Heart right ventricle (tissue), 2 donors: Measurements from ENCODE around the genes DOCK3, IQCF5 and ABHD14A.

- PRO-cap, 2 experiments: peak in 2 of 2 experiments; most common plus-strand start chr3:50255129 (in 2); most common minus-strand start chr3:50255017 (in 1)
Measured at GRCh38 chr3:50254561-50255411, 14.2 kb upstream of the SEMA3B start.

DNA sequence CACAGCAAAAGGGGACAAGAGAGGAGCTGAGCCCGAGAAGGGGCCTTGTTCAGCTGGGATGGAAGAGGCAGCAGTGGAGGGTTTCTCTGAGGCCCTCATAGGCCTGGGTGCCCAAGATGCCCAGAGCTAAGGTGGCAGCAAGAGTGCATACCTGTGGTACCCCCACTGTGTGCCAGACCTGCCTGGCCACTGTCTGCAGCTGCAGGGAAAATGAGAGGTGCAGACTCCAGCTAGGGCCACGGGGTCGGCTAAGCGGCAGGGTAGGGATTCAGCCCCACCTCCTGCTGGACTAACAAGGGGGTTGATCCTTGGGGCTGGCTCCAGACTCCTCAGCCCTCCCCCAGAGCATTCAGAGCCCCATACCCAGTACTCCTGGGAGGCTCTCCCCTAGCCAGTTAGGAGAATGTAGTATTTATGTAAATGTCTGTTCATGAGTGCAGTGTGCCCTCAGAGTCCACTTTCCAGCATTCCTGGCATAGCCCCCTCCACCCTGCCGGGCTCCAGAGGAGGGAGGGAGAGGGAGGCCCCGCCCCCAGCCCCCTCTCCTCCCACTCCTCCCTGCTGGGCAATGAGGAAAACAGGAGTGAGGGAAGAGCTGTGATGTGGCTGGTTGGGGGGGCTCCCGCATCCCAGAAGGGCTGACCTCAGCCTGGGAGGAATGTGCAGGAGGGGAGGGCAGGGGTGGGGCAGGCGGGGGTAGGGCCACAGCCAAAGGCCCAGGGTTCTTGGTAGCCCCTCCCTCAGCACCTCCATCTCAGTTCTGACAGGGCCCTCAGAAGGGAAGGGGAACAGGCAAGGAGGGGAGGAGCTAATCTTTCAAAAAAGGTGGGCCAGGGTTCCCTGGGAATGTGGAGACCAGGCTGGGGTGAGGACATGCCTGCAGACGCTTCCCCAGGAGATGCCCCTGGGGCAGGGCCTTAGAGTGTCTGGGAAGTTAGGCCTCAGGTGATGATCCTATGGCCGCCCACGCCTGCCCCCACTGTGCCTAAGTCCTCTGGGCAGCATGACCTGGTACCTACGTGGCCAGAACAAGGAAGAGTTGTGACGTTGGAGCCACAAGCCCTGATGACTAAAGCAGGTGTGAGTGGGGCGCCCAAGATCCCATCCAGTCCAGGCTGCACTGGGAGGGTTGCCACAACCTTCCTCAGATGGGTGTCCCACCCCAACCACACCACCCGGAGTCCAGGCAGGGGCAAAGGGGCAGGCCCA, 4.3 kb upstream of the SEMA3B start:
- PRO-cap, 2 experiments: peak in 2 of 2 experiments; most common plus-strand start position 757 of the sequence (in 1); most common minus-strand start position 469 of the sequence (in 2)

DNA sequence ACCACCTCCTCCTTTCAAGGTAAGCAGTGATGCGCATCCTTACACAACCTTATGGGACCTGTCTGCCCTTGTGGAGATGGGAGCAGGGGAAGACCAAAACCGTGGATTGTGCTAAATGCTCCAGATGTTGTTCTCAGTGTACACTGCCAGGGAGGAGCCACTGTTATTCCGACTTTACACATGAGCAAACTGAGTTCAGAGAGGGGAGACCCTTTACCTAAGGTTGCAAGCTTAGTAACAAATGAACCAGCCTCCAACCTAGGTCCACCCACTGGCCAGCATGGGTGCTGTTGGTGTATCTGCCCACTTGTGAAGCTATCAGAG, 640 bp upstream of the LSMEM2 start:
- PRO-cap, 2 experiments: no peak in any of the 2 experiments

DNA sequence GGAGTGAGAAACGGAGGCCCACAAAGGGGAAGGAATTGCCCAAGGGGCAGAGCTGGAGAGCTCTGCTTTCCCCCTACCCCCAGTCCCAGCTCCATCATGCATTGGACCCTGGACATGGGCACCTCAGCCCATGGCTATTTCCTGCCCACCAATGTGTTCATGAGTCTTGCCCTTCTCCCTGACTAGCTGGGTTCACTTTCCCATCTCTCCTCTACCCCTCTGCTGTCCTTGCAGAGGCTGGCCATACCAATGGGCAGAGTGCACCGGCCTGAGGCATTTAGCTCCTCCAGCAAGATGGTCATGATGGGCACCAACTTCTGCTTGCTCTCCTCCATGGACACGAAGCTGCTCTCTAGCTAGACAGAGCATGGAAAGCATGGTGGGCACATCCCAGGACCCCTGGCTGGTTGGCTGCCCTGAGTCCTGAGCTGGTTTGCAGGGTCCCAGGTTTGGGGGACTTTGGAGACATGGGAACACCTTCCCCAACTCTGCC, 1.4 kb downstream of the NPRL2 start:
- PRO-cap, 2 experiments: no peak in any of the 2 experiments

DNA sequence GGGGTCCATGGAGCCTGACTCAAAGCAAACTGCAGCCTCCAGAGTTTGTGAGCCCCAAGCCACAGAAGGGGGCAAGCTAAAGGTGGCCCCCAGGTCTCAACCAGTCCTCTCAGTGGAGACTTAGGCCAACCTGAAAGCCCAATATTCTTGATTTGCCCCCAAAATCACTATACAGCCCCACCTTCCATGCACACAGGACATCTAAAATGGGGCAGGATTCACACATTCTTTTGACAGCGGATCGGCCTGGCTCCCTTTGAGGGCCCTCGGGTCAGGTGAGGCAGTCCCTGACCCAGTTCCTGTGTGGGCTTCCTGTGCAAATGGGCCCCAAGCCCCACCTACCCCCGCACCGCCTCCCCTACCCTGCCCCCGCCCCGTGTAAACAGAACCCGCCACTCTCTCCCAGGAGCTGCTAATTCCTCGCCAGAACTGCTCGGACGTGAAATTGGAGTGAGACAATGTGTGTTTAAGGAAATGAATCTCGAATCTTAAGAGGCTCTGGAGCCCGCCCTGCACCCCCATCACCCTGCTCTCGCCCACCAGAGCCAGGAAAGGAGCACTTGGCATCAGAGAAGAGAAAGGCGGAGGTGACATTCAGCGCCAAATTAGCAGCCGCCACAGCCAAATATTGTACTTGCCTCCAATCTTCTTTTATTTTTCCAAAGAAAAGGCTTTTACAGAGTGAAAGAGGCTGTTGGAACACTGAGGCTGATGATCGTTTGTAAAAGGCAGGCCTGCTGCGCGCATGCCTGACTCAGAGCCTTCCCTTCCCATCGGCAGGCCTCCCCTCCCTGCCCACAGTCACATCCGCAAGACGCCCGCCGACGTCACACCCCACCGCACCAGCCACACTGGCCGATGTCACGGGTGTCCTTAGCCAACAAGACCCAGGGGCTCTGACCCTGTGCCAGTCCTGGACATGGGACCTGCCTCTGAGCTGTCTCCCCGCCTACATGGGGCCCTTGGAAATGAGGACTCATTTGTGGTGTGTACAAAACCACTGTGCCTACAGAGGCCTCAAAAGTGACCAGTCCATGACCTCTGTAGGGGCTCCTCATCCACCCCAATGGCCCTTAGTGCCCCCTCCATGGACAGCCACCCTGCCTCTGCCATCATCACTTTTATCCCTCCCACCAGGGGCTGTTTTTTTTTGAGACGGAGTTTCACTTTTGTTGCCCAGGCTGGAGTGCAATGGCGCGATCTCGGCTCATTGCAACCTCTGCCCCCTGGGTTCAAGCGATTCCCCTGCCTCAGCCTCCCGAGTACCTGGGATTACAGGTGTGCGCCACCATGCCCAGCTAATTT, 53.0 kb downstream of the CACNA2D2 start:
- PRO-cap, 2 experiments: peak in 1 of 2 experiments; most common plus-strand start position 849 of the sequence (in 1); most common minus-strand start position 778 of the sequence (in 1)

DNA sequence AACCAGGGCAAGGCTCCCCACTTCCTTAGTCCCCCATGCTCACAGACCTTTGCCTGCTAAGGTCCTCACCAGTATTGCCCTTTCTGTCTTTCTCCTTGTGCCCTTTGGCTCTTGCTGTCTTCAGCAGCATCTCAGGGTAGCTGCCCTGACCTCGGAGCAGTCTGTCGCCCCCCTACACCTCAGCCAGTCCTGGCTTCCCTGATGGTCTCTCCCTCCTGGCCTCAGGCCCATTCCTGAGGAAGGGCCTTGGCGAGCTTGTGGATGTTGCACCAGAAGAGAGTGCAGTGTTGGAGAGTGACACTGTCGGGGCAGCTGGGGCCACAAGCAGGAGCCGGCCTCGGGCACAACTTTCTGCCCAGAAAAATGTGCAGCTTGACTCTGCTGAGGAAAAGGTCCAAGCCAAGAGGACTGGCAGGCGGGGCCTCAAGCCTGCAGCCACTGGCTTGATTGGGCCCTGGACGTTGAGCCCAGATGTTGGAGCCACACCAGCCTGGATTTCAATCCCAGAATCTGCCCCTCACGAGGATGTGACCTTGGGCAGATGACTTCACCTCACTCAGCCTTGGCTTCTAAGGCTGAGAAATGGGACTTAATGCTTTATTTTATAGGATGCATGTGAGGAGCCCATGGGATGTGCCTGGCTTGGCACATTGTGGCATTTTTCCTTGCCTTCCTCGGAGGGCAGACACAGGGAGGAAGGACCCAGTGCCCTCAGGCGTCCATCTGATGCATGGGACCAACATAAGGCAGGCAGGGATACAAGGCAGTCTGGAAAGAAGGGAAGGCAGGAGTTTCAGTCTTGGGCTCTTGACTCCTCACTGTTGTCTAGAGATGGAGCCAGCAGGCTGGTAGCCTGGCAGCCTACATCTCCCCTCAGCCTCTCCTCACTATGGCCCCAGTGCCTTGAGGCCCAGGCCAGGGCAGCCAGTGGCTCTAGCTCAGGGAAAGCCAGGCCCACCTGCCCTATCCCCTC, 12.9 kb downstream of the HEMK1 start:
- PRO-cap, 2 experiments: peak in 1 of 2 experiments; most common plus-strand start position 272 of the sequence (in 1)

GRCh38 chr3:50604933-50605885, 6.4 kb downstream of the CISH start:
- PRO-cap, 2 experiments: no peak in any of the 2 experiments

GRCh38 chr3:50674515-50675827, at the start of gene DOCK3:
TSS of gene DOCK3 (plus strand) at chr3:50674927.
- PRO-cap, 2 experiments: peak in 2 of 2 experiments; most common plus-strand start chr3:50674910 (in 1); most common minus-strand start chr3:50674904 (in 1)

- PRO-cap, 2 experiments: no peak in any of the 2 experiments
Measured at GRCh38 chr3:51385683-51386190, 646 bp downstream of the MANF start.

GRCh38 chr3:51412930-51413223, 21.8 kb downstream of the RBM15B start:
- PRO-cap, 2 experiments: no peak in any of the 2 experiments

DNA sequence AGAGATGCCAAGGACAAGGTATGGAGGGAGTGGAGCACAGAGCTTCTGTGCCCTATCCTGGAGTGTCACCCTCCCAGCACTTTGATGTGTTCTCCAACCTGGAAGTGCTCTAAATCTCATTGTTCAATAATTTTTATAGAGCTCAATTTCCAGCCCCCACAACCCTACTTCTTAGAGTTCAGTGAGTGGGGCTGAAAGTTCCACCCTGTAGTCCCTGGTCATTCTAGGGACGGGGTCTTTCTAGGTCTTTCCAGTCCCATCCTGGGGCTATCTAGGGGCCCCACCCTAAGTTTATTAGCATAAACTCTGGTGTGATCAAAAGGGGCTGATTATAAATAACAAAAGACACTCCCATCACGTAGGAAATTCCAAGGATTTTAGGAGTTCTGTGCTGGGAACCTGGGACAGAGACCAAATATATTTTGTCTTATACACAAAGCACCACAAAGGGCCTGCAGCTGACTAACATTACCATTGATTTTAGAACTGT, 41.8 kb downstream of the RAD54L2 start:
- PRO-cap, 2 experiments: no peak in any of the 2 experiments

- PRO-cap, 2 experiments: no peak in any of the 2 experiments
Measured at GRCh38 chr3:51630505-51631048, 40.5 kb upstream of the TEX264 start.

DNA sequence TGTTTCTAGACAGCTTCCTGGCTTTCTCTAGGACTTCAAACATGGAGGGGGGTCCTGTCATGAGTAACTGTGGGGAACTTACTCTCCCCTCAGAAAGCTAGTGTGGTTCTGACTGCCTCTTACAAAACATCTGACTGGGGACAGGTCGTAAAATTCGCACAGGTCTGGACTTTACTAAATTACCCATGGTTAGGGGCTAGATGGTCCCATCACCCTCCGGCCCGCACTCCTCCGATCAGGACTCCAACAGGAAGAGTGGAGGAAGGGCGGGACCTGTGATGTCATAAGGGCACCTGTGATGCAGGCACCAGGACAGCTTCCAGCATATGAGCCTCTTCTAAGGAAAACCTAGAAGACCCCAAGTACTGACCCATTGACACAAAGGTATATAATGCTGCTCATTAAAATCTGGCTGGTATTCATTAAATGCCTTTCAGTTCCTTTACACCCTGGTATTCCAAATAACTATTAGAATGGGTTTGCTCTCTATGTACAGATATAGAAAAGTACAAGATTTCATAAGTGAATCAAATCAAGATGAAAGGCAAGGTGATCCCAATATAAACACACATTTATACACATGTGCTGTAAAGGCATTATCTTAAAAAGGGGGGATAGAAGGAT, at the start of gene IQCF5:
Gene IQCF5, minus strand, starts transcription at position 257 of the 624 bp plus-strand sequence.
- PRO-cap, 2 experiments: no peak in any of the 2 experiments

DNA sequence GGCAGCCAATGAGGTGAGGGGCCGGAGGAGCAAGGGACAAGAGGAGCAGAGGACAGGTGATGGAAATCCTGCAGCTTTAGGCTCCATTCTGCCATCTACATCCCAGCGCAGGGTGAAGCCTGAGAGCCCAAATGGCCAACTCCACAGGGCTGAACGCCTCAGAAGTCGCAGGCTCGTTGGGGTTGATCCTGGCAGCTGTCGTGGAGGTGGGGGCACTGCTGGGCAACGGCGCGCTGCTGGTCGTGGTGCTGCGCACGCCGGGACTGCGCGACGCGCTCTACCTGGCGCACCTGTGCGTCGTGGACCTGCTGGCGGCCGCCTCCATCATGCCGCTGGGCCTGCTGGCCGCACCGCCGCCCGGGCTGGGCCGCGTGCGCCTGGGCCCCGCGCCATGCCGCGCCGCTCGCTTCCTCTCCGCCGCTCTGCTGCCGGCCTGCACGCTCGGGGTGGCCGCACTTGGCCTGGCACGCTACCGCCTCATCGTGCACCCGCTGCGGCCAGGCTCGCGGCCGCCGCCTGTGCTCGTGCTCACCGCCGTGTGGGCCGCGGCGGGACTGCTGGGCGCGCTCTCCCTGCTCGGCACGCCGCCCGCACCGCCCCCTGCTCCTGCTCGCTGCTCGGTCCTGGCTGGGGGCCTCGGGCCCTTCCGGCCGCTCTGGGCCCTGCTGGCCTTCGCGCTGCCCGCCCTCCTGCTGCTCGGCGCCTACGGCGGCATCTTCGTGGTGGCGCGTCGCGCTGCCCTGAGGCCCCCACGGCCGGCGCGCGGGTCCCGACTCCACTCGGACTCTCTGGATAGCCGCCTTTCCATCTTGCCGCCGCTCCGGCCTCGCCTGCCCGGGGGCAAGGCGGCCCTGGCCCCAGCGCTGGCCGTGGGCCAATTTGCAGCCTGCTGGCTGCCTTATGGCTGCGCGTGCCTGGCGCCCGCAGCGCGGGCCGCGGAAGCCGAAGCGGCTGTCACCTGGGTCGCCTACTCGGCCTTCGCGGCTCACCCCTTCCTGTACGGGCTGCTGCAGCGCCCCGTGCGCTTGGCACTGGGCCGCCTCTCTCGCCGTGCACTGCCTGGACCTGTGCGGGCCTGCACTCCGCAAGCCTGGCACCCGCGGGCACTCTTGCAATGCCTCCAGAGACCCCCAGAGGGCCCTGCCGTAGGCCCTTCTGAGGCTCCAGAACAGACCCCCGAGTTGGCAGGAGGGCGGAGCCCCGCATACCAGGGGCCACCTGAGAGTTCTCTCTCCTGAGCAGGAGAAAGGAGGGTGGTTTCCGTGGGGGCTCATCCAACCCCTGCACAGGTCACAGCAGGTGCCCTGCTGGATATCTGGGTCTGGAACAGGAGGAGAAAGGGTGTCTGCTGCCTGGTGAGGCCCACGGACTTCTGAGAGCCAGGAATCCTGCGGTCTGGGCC, 842 bp downstream of the GPR62 start:
- PRO-cap, 2 experiments: peak in 1 of 2 experiments; most common minus-strand start position 982 of the sequence (in 1)

- PRO-cap, 2 experiments: peak in 2 of 2 experiments; most common plus-strand start chr3:51975064 (in 2); most common minus-strand start chr3:51974920 (in 1)
Measured at GRCh38 chr3:51974874-51975622, at the start of gene ABHD14A. TSS of gene ABHD14A (plus strand) at chr3:51975064.

- PRO-cap, 2 experiments: peak in 2 of 2 experiments; most common plus-strand start chr3:52022639 (in 2); most common minus-strand start chr3:52022477 (in 1)
Measured at GRCh38 chr3:52022403-52023315, 27.0 kb upstream of the RPL29 start.

DNA sequence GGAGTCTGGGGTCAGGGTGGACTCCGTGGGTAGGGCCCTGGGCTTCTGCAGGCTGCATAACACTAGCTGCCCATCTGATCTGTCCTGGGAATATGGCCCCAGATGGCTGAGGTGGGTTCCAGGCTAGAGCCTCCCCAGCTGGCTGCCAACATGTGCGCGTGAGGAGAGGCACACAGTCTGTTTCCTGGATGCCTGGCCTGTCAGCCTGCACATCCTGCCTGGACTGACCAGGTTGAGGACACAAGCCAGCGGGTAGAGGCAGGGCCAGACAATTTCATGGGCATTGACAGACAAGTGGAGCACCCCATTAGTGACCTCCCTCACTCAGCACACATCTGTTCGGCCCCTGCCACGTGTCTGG, 29.7 kb upstream of the RPL29 start:
- PRO-cap, 2 experiments: peak in 2 of 2 experiments; most common plus-strand start position 210 of the sequence (in 1); most common minus-strand start position 225 of the sequence (in 2)

DNA sequence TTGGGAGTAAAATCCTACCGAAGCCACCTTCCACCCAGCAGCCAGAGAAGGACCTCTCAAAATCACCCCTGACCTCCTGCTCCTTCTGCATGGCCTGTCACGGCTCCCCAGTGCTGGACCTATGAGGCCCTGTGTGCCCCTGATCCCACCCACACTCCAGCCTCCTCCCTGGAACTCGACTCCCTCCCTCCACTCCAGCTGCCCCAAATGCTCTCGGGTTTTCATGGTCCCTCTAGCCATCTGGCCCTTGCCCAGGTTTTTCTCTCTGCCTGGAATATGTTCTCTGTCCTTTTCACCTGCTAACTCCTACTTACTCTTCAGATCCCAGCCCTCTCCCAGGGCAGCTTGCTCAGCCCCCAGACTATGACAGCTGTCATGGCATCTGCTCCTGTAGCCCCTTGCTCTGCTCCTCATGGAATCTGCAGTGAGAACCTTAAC, 30.3 kb upstream of the RPL29 start:
- PRO-cap, 2 experiments: peak in 1 of 2 experiments; most common minus-strand start position 123 of the sequence (in 1)

DNA sequence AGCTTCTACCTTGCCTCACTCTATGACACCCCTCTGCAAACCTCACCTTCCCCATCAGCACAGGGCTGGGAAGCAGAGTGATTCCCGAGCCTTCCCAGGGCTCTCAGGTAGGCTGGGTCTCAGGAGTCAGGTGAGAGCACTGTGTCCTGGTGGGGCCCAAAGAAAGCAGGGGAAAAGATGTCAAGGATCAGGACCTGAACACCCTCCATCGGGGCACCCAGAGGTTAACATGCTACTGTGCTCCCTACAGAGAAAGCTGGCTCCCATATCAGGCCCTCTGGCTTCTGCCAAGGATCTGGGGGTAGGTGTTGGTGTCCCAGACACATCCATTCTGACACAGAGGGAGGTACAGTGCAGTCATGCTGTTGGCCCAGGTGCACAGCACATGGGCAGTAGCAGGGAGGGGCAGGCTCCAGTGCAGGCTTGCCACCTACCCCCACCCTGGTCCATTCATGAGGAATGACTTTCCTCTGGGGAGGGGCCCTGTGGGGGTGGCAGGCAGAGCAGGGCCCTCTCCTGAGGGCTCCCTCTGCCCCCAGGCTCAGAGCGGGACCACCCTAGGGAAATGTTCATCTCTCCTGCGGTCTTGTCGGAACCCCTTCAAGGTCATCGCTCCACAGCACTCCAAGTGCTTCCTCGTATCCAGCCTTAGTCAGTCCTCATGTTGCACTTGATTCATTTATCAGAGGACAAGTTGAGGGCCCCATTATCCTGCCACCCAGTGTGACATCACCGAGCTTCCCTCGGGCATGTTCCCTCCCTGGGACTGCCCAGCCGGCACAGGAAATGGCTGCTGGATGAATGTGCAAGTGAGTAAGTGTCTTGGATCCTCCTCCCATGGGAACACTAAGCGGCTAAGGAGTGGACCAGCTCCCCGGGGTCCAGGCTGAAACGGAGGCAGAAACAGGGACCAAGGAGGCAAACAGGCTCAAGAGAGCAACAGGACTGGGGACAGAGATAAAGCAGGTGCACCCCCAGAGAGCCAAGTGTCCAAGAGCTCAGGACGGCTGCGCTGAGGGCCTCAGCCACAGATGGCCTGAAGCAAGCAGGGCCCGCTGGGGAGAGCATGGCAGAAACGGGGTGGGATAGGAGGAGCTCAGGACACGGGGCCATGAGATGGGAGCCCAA, 10.0 kb downstream of the DUSP7 start:
- PRO-cap, 2 experiments: peak in 1 of 2 experiments; most common plus-strand start position 329 of the sequence (in 1)

DNA sequence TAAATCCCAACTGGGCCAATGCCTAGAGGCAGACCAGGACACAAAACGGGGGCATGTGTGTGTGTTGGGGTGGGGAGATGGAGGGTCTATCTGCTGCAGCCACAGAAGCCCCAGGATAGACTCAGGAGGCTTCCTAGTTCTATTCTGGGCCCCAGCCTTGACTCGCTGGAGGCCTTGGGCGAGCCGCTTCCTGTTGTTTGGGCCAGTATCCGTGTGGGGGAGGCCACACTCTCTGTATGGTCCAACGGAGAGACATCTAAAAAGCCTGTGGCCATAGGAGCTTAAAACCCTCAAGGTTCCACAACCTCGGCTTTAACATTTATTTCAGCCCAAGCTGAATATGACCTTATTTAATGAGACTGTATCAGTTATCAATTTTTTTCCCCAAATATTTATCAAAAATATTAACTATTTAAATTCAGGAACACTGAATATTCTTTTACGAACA, 32.8 kb downstream of the POC1A start:
- PRO-cap, 2 experiments: peak in 1 of 2 experiments; most common plus-strand start position 205 of the sequence (in 1); most common minus-strand start position 88 of the sequence (in 1)